ENCODE data around the genes SHISA4, SYT2, TMEM183A, MYBPH and BTG2.

- PRO-cap = no peak
Observed at GRCh38 chr1:201731145-201732162, 97.5 kb upstream of the IPO9 start.

DNA sequence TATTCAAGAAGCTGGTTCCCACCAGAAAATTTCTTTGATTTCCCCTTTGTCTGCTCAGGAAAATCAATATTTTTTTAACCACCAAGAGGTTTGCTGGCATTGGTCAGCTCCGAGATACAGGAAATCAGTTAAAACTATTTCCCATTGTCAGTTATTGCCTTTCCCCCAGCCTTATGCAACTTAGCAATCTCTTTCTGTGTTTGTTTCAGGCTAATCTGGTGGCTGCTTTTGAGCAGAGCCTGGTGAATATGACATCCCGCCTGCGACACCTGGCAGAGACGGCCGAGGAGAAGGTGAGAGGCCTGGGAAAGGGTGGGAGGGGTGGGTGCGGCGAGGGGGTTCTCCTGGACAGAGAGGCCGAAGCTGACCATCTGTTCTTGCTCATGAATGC, 35.4 kb upstream of the IPO9 start:
- PRO-cap = no peak

GRCh38 chr1:201812801-201813454, 16.0 kb upstream of the IPO9 start:
- PRO-cap = no peak

- PRO-cap = bidirectional peak, plus-strand start at chr1:201888679, minus-strand start at chr1:201888393
Observed at GRCh38 chr1:201888066-201889210, at the start of gene SHISA4. SHISA4 (plus strand) TSS chr1:201888898.

GRCh38 chr1:201918247-201918951, 27.9 kb downstream of the LMOD1 start:
- PRO-cap = no peak

GRCh38 chr1:202015839-202016506, 5.6 kb downstream of the ELF3 start:
- PRO-cap = no peak

DNA sequence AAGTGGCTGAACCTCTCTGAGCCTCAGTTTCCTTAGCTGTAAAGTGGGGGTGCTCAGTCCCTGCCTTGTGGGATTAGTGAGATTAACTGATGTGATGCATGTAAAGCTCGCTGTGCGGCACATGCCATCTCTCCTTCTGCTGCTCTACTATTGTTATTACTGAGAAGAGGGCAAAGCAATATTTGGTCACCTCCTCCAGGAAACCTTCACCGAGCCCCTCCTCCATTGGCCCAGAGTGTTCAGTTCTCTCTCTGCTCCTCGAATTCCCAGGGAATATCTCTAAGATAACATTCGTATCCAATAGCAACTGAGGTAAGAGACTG, 31.7 kb downstream of the ELF3 start:
- PRO-cap = no peak

GRCh38 chr1:202073274-202073615, 49.5 kb upstream of the GPR37L1 start:
- PRO-cap = no peak

DNA sequence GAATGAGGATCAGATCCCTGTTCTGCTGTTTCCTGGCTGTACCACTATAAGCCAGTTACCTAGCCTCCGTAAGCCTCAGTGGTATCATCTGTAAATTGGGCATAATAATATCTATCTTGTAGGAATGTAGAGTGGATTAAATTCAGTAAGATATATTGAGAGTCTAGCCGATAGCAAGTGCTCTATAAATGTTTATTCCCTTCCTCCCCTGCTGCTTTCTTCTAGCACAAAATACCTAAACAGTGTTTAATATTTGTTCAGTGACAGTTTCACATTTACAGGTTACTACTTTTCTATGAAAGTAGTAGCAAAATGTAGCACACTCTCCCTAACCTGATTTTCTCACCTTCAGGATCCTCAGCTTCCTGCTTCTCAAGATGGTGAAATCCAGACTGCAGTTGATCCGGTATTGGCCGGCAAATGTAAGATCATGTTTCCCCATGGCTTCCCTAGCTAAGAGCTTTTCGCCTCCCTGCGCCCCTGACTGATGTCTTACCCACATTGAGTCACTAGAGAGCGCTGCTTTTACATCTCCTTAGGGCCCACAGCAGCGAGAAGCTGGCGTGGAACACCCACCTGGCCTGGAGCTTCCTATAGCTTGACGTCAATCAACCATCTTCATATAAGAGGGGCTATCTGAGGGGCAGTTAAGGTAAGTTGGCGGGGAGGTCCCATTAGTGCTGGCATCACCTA, 5.8 kb downstream of the PTPN7 start:
- PRO-cap = unidirectional peak, minus-strand start at position 374 of the sequence

GRCh38 chr1:202525657-202526741, 177.5 kb downstream of the PPP1R12B start:
- PRO-cap = no peak

GRCh38 chr1:202581072-202581960, 128.9 kb downstream of the SYT2 start:
- PRO-cap = no peak

GRCh38 chr1:202709994-202710761, at the start of gene SYT2:
SYT2 (minus strand) TSS chr1:202710454.
- PRO-cap = bidirectional peak, plus-strand start at chr1:202710300, minus-strand start at chr1:202710203; bidirectional peak, plus-strand start at chr1:202710448, minus-strand start at chr1:202710417

GRCh38 chr1:202806727-202807893, 1.1 kb downstream of the KDM5B start:
- PRO-cap = unidirectional peak, plus-strand start at chr1:202806867; unidirectional peak, plus-strand start at chr1:202807071; unidirectional peak, plus-strand start at chr1:202807096; bidirectional peak, plus-strand start at chr1:202807282, minus-strand start at chr1:202807212; bidirectional peak, plus-strand start at chr1:202807726, minus-strand start at chr1:202807607

DNA sequence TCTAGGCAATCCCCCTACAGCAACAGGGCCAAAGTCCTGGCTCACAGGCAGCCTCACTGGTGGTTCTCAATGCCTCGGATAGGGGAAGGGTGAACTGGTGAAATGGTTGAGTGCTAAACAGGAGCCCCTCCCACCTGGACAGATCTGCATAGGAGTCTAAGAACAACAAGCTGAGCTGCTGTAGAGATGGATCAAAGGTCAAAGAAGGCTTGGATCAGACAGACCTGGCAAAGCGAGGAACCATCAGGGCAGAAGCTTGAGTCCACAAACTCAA, 31.8 kb downstream of the RABIF start:
- PRO-cap = no peak

DNA sequence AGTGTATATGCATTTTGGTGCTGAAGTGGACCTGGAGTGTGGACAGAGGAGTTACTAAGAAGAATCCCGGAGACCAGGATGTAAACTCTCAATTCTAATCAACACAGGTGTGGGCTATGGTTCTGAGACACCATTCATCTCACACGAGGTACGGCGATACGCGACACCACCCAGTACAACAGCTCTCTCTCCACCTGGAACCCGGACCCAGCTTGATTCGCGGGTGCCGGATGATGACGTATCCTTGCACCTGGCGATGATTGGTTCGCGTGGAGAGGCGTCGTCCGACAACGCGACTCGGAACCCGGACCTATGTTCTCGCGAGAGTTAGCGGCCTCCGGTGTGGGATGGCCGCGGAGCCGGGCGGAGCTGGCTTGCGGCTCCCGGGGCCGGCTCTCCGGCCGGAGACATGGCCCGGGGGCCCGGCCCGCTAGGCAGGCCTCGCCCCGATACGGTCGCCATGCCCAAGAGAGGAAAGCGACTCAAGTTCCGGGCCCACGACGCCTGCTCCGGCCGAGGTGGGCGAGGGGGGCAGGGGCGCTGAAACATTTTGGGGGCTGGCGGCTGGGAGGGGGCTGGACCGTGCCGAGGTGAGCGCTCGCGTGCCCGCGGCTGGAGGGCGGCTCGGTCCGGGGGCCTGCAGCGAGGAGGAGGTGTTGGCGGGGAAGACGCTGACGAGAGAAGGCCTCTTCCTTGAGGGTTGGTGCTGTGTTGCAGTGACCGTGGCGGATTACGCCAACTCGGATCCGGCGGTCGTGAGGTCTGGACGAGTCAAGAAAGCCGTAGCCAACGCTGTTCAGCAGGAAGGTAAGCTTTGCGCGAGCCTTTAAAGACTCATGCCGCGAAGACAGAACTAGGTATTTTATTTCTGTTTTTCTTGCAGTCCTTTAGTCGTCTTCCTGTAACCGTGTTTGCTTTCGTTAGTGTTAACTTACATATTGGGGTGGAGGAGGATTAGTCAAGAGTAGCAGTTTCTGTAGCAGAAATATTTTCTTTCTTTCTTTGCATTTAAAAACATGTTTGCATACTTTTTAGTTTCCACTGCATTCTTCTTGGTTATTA, at the start of gene TMEM183A:
Gene TMEM183A, plus strand, starts transcription at position 318 of the 1,062 bp plus-strand sequence.
- PRO-cap = bidirectional peak, plus-strand start at position 336 of the sequence, minus-strand start at position 180 of the sequence; bidirectional peak, plus-strand start at position 656 of the sequence, minus-strand start at position 764 of the sequence

- PRO-cap = no peak
Observed at GRCh38 chr1:203022557-203022867, 3.8 kb upstream of the PPFIA4 start.

DNA sequence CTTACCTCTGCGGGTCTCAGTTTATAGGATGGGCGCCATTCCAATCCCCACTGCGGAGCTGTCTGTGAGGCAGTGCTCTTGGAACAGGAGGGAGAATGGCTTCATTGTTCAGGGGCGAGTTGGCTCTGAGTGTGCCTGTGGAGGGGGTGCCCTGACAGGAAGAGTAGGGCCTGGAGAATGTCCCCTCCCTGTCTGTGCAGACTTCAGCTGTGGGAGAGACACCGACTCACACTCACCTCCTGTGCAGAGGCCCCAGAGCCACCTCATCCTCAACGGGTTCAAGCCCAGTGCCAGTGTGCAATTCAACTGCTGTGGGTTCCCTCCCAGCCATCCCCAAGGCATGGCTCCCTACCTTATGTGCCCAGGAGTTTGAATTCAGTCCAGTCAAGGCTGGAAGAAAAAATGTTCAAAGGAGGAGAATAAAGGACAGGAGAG, 17.2 kb downstream of the ADORA1 start:
- PRO-cap = no peak

DNA sequence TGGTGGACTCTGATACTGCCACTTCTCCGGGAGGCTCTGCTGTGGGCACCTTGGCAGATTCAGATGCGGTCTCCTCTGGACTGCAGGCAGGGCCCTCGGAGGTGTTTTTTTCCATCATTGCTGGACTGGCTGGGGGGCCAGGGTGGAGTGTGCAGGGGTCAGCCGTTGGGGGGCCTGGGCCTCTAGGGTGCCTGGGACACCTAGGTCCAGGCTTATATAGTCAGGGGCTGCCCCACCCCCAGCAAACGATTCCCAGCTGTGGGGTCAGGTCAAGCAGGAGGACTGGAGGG, at the start of gene MYBPH:
Gene MYBPH, minus strand, starts transcription at position 189 of the 290 bp plus-strand sequence.
- PRO-cap = no peak

GRCh38 chr1:203305434-203305863, at the start of gene BTG2:
BTG2 (plus strand) TSS chr1:203305519.
- PRO-cap = bidirectional peak, plus-strand start at chr1:203305519, minus-strand start at chr1:203305312

GRCh38 chr1:203467315-203467994, 8.2 kb upstream of the PRELP start:
- PRO-cap = no peak